Measurements from ENCODE around the gene FILIP1L.

- PRO-cap, result no peak
- RAMPAGE, long total RNA, result no peak
These were observed 5.7 kb downstream of the FILIP1L start for GRCh38 chr3:100108507-100109194.

DNA sequence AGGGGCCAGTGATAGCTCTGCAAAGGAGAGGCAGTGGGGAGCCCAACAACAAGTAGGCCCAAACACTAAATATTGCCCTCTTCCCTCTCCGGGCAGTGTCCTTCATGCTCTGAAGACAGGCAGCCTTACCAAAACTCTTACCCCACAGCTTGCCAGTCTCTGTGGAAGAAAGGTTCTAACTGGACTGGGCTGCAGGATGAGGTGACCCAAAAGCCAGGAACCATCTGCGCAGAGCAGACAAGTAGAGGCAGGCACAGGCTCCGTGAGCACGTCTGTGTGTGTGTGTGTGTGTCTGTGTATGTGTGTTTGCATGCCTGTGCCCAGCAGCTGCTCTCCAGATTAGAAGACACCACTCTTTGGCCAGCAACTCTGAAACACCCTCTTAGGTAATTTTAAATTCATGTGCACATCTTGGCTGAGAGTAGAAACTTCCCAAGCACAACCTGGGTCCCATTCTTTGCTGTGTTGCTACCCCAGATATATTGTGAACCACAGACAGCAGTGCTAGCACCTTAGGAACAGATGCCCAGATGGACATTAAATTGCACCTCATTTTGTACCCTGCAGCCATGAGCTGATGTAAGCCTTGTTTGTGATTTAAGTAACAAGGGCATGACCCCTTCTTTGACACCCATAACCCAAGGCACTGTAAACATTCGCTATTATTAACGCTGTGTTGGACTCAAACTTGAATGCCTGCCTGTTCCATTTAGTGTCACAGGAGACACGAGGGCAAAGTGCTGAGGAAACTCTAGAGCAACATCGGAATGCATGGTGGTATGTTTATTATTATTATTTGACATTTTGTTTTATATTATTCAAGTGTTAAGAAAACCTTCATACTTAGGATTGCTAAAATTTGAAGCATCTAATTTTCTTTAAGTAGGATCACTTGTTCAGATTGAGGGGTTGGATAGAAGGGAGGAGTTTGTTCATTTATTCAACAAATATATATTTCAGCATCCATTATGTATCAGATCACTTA lies at the start of gene FILIP1L:
TSS of gene FILIP1L (minus strand) at position 280 of the 985 bp plus-strand sequence.
- PRO-cap, result no peak
- RAMPAGE, long total RNA, result no peak

GRCh38 chr3:100226530-100227155 lies 34.1 kb upstream of the TBC1D23 start:
- PRO-cap, result no peak
- RAMPAGE, long total RNA, result no peak

DNA sequence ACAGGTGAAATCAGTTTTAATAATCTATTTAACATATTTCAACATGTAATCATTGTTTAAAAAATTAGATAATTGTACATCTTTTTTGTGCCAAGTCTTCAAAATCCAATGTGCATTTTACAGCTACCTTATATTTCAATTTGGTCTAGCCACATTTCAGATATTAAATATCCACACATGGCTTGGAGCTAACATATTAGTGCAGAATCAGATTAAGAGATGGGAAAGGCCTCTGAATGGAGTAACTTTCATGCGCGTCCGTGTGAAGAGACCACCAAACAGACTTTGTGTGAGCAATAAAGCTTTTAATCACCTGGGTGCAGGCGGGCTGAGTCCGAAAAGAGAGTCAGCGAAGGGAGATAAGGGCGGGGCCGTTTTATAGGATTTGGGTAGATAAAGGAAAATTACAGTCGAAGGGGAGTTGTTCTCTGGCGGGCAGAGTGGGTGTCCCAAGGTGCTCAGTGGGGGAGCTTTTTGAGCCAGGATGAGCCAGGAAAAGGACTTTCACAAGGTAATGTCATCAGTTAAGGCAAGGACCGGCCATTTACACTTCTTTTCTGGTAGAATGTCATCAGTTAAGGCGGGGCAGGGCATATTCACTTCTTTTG lies 2.1 kb downstream of the TBC1D23 start:
- PRO-cap, result no peak
- RAMPAGE, long total RNA, result no peak

- PRO-cap, result no peak
- RAMPAGE, long total RNA, result no peak
These were observed 10.6 kb downstream of the ABI3BP start for GRCh38 chr3:100982580-100983114.

DNA sequence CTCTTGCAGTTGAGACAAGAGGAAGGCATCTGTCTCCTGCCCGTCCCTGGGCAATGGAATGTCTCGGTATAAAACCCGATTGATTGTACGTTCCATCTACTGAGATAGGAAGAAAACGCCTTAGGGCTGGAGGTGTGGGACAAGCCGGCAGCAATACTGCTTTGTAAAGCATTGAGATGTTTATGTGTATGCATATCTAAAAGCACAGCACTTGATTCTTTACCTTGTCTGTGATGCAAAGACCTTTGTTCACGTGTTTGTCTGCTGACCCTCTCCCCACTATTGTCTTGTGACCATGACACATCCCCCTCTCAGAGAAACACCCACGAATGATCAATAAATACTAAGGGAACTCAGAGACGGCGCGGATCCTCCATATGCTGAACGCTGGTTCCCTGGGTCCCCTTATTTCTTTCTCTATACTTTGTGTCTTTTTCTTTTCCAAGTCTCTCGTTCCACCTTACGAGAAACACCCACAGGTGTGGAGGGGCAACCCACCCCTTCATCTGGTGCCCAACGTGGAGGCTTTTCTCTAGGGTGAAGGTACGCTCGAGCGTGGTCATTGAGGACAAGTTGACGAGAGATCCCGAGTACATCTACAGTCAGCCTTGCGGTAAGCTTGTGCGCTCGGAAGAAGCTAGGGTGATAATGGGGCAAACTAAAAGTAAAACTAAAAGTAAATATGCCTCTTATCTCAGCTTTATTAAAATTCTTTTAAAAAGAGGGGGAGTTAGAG lies 6.0 kb upstream of the RPL24 start:
- PRO-cap, result no peak
- RAMPAGE, long total RNA, result no peak

- PRO-cap, result no peak
- RAMPAGE, long total RNA, result no peak
These were observed 3.7 kb upstream of the CEP97 start for GRCh38 chr3:101720593-101721190.

DNA sequence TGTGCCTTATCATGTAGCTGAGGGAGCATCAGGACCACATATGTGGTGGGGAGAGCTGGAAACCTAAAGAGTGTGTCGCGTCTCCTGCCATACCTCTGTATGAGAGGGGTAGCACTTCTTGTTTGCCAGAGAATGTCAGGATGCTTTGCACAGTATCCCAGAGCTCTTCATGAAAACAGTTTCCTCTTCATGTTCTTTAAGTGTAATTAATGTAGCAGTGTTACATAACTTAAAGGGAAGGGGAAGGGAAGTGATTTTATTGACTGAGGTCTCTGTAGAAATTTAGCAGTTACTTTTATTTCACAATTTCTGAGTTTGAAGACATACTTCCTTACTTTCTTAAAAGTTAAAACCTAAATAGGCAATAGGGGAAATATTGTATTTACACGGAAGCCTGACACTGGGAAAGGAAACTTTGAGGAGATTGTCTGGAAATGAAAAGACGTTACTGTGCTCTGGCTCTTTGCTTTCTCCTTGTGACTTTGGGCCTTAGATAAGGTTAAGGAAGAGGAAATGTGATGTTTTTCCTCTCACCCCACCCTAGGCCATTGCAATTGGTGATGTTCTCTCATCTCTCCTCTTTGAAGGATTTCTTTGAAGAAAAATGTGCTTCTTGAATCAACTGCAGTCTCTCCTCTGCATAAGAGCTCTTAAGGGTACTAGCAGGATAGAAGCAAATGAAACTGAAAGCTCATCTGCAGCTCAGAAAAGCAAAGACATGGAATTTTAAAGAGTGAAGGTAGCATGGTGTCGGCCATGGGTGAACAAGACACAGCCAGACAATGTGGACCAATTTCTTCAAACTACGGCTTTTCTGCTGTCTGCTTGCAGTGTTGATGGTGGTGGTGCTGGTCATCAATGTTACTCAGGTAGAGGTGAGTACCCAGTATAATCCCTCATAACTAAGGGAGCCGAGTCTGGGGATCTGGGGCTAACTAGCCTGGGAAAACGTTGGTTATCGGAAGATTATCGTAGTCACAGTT lies 6.1 kb downstream of the NXPE3 start:
- PRO-cap, result no peak
- RAMPAGE, long total RNA, result no peak

GRCh38 chr3:101828355-101828989 lies 20.8 kb upstream of the NFKBIZ start:
- PRO-cap, result no peak
- RAMPAGE, long total RNA, result no peak

- PRO-cap, result no peak
- RAMPAGE, long total RNA, result no peak
These were observed 3.7 kb downstream of the NFKBIZ start for GRCh38 chr3:101853020-101853483.

- PRO-cap, result no peak
- RAMPAGE, long total RNA, result no peak
These were observed 7.7 kb downstream of the NFKBIZ start for GRCh38 chr3:101856762-101857752.

- PRO-cap, result no peak
- RAMPAGE, long total RNA, result no peak
These were observed 255.4 kb upstream of the ZPLD1 start for GRCh38 chr3:102179252-102179967.

DNA sequence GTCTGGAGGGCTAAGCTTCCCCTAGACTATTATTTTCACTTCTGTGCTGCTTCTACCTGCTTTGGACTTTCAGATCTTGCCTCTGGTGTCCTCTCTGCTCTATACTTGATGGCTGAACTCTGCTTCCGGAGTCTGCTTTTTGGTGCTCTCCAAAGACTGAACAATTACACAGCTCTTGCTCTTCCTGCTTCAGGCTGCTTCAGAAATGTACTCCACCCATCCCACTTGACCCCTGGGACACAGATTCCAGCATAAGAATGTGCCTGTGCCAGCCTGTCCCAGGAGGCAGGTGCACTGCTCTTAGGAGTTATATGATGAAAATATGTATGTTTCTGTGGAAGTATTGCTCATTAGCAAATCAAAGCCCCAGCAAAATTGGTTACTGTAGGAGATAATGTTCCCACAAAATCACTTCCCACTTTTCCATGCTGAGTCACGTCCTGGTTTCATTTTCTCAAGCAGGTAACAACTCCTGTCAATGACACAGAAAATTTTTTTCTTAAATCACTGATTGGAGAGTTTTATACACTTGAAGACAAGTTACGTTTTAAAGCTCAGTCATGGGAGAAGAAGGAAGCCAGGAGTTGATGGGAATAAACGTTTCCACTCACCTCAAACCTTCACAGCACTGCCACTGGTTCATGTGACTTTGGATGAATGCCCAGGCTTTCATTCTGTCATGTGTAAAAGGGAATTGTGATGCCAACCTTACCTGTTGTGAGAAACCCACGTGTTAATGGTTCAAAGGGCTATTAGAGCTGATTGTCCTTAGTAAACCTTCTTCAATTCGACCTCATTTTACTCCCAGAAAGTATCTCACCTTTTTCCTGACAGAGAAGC lies 239.4 kb upstream of the ZPLD1 start:
- PRO-cap, result no peak
- RAMPAGE, long total RNA, result no peak

GRCh38 chr3:105725989-105726240 lies 142.9 kb downstream of the CBLB start:
- PRO-cap, result no peak
- RAMPAGE, long total RNA, result no peak

DNA sequence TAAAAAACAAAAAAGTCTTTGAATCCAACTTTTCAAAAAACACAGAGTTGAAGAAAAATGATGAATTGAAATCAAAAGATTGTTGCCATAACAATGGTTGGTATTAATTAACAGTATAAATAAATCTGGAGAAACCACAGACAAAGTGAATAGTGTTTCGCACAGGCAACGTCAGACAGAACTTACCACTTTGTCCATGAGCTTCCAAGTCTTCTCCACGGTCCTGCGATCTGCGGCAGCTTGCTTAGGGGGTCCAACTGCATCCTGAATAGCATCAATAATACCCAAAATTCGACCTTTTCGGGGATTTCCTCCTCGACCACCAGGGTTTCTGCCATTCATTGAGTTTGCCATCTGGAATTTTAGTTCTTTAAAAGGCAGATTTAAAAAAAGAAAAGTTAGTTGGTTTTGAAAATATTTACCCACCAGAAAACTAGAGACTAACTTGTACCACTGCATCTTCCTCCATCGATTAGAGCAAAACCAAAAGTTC lies 1.5 kb downstream of the CBLB start:
- PRO-cap, result no peak
- RAMPAGE, long total RNA, result no peak

- PRO-cap, result no peak
- RAMPAGE, long total RNA, result no peak
These were observed 308.0 kb upstream of the CBLB start for GRCh38 chr3:106176688-106177278.

DNA sequence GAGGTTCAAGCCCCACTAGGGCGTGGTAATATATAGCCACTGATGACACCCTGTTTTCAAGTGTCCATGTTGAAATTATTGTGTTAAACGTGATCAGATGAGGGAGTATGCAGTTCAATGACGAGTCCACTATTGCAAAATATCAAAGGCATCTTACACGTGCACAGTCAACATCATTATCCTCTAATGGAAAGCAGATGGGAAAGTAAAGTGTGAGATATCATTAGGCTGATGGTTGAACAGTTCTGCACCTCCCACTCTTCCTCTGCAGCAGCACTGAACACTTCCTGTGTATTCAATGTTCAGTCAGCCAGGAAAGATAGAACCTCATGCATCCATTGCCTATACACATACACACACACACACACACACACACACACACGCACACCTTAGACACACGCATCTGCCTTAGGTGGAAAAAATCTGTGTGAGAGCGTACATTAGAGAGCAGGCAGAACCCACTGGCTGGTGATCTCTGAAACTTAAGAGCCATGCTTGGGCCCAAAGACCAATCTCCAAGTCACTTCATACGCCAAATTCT lies 431.7 kb upstream of the CCDC54 start:
- PRO-cap, result no peak
- RAMPAGE, long total RNA, result no peak

DNA sequence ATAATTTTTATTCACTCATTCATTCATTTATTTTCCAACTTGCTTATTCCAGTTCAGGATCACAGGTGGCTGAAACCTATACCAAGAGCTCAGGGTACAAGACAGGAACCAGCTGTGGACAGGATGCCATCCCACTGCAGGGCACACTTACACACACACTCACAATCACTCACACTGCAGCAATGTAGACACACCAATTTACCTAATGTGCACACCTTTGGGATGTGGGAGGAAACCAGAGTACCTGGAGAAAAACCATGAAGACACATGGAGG lies 414.5 kb upstream of the CCDC54 start:
- PRO-cap, result no peak
- RAMPAGE, long total RNA, result no peak

GRCh38 chr3:107240301-107241196 lies 136.7 kb upstream of the CCDC54 start:
- PRO-cap, result no peak
- RAMPAGE, long total RNA, result start-site peak on the plus strand at chr3:107240686-107240720, 70 and 59 reads in 2 replicates

DNA sequence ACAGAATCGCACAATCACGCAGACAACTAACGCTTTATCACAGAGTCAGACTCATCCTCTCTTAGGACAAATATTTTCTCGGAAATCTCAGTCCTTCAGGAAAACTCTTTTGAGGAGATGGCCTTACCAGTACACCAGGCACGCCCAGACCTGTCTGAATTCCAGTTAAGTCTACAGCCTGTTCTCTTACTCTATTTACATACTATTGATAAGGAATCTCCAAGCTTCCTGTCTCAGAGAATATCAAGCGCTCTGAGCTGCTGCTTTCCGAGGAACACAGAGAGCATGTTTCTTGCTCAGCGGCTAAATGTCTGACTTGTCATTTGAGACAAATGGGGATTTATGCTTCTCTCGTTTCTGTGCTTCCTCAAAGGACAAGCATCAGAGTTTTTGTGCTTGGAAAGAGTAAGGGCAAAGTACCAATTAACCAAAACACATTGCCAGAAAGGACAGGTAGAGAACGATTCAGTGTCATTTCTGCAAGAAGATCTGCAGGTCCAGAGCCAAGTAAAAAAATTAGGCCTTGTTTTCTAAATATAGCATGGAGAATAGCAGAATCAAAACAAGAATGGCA lies 112.3 kb upstream of the CCDC54 start:
- PRO-cap, result no peak
- RAMPAGE, long total RNA, result no peak